Measurements from ENCODE around the gene RPL13.

DNA sequence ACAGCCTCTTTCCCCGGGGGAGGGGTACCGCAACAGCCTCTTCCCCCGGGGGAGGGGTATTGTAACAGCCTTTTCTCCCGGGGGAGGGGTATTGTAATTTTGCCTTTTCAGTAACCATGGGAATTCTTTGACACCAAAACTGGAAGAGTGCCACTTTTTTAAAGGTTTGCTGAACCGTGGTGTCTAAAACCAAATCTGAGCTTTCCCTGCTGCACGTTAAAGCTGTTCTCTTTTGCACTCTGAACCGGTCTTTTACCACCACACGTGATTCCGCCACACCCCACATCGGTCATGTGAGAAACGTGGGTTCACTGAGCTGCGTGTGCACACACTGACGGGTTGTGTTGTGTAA, 9.3 kb upstream of the ACSF3 start:
- PRO-cap, result no peak

- PRO-cap, result no peak
Observed at GRCh38 chr16:89114313-89114945, 20.8 kb downstream of the ACSF3 start.

- PRO-cap, result no peak
Observed at GRCh38 chr16:89200588-89201023, 269 bp upstream of the SLC22A31 start.

GRCh38 chr16:89266999-89267457, 49.5 kb downstream of the ZNF778 start:
- PRO-cap, result no peak

DNA sequence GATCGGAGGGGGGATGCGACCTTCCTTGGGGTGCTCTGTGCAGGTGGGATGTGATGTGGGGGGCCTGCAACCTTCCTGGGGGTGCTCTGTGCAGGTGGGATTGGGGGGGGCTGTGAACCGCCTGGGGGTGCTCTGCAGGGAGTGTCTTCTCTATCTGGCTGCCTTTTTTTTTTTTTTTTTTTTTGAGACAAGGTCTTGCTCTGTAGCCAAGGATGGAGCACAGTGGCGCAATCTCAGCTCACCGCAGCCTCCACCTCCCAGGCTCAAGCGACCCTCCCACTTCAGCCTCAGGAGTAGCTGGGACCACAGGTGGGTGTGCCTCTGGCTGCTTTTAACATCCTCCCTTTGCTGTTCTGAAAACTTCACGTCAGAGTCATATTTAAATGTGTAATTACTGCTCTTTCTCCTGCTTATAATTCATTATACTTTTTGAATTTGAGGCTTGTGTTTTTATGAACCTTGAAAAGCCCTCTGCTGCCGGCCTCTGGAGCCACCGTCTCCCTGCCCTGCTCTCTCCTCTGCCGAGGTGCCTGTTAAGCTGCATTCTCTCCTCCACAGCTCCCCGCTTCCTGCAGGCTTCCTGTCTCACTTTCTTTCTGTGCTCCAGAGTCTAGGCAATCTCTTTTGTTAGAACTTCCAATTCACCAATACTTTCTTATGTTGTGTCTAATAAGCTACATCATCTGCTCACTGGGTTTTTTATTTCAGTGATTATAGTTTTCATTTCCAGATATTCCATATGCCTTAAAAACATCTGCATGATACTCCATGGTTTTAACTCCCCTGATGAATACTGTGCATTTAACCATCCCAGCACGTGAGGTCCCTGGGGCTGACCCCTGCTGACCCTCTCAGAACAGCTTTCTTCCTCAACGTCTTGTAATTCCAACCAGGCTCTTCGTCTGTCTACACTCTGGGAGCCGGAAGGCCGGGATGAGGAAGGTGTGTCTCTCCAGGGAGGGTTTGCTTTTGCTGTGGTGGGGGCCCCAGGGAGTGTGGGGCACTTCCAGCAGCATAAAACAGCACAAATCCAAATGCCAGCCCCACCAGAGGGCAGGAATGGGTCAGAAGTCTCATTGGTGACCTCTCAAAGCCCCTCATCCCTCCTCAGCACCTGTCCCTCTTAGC, 78.7 kb downstream of the ZNF778 start:
- PRO-cap, result no peak

- PRO-cap, result no peak
Observed at GRCh38 chr16:89316069-89316791, 98.7 kb downstream of the ZNF778 start.

DNA sequence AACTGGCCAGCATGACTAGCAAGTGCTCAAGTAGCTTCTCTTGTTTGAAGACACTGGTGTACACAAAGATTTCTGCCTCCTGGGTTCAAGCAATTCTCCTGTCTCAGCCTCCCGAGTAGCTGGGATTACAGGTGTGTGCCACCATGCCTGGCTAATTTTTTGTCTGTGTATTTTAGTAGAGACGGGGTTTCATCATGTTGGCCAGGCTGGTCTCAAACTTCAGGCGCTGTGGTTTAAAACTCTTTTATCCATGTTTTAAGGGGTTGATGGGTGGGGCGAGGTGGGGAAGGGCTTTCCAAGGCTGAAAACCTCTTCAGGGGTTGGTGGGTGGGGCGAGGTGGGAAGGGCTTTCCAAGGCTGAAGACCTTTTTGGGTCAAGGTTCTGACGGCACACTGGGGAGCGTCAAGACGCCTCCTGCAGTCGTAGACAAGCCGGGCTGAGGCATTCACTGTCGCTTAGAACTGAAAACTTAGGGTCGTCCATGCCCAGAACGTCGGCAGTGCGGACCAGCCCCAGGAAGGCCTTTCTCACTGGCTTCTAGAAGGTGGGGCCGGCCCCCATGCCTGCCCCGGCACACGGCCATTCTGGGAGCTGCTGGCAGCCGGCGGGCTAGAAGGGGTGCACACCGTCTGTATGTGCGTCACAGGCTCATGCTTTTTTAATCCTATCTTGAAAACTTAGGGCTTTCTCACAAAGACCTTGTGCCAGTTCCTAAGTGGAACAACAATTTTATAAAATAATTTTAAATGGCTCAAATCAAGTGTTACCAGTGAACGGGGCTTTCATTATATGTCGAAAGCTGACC, 111.6 kb downstream of the ANKRD11 start:
- PRO-cap, result no peak

DNA sequence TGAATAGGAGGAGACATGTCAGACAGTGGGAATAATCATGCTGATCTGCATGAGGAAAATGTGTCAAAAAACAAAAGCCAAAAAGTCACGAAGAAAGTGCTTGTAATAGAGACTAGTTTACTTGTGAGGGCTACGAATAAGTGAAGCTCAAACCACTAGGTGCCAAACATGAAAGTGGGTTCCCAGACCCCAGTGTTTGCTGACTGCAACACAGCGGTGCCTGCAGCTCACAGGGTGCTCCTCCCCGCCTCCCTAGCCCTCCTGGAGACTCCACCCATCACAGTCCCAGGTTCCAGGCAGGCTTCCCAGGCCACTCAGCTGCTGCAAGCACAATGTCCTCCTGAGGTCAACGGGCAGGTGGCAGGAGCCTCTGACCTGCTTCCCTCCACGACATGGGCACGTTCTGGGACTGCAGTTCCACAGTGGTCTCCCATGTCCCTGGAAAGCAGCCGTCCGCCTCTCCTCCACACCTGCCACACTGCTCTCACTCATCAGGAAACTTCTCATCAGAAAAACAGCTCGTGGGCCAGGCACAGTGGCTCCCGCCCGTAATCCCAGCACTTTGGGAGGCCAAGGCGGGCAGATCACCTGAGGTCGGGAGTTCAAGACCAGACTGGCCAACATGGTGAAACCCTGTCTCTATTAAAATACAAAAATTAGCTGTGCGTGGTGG, 96.4 kb downstream of the ANKRD11 start:
- PRO-cap, result no peak

DNA sequence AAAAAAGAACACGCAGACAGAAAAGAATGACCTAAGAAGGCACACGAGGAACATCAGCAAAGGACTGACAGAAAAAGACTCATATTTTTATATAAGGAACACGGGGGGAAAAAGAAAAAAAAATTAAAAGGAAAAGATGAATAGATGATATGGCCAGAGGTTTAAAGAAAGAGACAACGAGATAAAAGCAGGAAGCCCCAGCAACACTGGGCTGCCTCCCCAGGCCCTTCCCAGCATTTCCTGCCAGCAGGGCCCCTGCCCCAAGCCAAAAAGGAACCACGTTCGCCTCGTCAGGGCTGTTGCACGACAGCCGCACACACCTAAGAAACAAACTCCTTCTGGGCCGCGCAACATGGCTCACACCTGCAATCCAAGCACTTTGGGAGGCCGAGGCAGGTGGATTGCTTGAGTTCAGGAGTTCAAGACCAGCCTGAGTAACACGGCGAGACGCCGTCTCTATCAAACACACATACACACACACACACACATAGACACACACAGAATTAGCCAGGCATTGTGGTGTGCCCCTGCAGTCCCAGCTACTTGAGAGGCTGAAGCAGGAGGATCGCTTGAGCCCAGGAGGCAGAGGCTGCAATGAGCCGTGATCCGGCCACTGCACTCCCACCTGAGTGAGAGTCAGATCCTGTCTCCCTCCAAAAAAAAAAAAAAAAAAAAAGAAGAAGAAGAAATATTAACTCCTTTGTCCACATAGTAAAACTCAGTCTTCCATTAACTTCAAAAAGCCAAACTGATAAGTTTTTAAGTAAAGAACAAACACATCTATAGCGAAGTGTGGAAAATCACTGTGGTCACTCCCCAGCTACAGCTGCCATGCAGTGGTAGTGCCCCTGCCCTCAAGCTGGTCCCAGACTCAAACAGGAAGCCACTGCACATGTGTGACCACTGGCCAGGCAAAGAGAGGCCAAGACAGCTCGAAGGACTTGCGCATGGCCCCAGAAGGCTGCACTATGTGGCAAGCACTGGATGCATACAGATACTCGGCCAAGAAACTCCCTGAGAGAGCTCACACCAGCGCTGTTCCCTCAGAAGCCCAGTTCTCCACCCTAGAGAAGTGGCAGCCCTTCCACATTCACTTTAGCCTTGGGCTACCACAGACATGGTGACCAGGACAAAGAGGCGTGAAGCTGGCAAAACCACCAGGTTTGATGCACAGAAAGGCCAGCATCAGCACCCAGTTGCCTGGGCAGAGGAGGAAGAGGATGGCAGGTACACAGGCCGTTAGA, 82.7 kb downstream of the ANKRD11 start:
- PRO-cap, result no peak

DNA sequence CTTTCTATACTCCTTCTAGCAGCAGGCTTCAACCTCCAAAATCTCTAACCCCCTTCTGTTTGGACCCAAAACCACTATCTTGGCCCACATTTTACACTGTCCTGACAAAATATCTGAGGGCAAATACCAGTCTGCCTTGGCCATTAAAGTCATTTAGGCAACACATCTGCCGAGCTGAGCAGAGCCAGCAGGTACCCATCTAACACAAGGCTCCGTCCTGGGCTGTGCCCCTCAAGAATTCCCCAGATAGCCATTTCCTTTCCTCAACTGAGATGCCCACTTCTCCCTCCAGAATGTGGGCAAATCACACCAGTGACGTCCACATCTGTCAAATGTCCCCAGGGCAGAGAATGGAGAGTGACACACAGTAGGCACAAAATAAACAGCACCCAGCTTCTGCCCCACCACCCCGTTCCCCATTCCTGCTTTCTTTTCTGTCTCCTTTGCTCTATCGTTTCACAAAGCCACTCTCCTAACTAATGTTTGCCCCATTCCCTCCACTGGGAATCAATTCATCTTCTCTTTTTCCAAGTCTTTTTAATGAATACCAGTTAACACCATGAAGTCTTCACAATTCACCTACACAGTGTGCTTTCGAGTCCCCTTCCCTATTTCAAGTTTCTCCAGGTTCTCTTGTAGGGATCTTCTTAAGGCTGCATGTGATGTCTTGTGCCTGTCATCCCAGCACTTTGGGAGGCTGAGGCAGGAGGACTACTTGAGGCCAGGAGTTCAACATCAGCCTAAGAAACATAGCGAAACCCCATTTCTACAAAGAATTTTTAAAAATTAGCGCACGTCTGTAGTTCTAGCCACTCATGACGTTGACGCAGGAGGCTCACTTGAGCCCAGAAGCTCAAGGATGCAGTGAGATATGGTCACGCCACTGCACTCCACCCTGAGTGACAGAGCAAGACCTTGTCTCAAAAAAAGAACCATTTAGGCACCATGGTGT, 9.4 kb downstream of the ANKRD11 start:
- PRO-cap, result no peak

DNA sequence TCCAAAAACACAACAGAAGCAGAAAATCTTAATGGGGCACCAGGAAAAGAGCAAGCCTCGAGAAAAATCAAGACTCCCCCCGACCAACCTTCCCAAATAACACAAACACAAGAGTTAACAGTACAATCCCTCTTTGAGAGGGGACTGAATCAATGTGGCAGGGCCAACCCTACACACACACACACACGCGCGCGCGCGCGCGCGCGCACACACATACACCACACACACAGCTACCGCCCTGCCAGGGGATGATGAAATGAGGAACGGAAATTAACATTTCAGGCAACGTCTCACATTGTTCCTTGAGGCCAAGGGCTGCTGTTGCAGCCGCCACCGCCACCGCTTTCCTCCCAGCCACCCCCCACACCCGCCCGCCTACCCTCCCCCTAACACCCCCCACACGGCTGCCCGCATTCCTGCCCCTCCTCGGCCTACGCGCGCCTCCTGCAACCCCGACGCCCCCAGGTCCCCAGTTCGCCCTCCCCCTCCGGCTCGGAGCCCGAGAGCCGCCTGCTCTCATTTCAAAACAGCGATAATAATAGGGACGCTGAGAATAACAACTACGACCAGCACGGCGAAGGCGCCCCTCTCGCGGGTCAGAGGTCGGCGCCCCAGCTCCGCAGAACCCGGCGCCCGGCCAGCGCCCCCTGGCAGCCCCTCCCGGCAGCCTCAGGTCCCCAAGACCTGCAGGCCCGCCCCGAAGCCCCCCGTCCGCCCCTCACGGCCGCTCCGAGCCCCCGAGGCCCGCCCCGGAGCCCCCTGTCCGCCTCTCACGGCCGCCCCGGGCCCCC, 1.1 kb downstream of the ANKRD11 start:
- PRO-cap, result bidirectional peak, plus-strand start at position 413 of the sequence, minus-strand start at position 187 of the sequence; unidirectional peak, plus-strand start at position 550 of the sequence

DNA sequence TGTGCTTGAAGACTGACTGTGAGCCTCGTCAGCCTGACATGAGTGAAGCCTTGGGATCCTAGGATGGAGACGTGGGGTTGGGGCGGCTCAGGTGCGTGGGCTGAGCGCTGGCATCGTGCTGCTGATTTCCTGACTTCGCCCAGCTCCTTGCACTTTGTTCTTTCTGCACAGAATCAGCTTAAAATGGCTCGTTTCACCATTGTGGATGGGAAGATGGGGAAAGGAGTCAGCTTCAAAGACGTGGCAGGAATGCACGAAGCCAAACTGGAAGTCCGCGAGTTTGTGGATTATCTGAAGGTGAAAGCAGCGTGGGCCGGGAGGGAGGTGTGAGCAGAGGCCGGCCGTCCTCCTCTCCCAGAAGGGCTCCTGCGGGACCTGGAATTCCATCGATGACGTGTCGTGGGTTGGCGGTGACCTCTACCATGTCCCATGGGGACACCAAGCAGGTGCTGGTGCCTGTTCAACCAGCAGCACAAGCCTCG, 22.4 kb downstream of the SPG7 start:
- PRO-cap, result no peak

DNA sequence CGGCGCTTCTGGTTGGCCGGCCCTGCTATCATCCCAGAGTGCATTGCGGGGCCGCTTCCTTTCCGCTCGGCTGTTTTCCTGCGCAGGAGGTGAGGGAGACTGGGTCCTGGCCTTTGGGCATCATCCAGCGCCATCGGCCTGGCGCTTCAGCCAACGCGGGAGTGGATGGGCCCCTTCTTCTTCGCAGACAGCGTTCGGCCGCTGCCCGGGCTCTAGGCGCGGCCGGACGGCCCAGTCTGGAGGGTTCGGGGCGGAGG, at the start of gene RPL13:
Gene RPL13 (plus strand): TSS at position 59 of the 257 bp plus-strand sequence.
- PRO-cap, result bidirectional peak, plus-strand start at position 59 of the sequence, minus-strand start outside the sequence

DNA sequence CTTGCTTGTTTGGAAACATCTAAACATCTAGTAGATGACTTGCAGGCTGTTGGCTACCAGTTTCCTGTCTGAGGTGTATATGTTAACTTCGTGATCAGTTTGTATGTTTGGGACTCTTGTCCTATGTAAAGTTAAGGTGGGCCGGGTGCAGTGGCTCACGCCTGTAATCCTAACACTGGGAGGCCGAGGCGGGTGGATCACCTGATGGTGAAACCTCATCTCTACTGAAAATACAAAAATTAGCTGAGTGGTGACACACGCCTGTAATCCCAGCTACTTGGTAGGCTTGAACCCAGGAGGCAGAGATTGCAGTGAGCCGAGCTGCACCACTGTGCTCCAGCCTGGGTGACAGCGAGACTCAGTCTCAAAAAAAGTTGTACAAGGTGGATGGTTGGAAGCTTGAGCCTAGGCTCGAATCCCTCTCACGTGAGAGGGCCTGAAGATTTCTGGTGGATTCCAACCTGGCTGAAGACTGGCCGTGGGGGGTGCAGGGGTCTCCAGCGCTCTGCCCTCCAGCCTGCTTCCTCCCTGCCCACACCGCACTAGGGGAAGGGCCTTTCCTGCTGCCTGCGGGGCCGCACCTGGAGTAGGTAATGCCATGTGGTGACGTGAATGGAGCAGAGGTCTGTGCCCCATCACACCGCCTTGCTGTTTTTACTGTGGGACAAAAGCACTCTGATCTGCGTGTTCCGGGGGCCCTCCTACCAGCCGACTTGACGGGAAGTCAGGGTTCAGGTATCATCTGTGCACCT, 4.0 kb downstream of the RPL13 start:
- PRO-cap, result no peak

GRCh38 chr16:89613819-89614030, 283 bp downstream of the DPEP1 start:
- PRO-cap, result no peak

DNA sequence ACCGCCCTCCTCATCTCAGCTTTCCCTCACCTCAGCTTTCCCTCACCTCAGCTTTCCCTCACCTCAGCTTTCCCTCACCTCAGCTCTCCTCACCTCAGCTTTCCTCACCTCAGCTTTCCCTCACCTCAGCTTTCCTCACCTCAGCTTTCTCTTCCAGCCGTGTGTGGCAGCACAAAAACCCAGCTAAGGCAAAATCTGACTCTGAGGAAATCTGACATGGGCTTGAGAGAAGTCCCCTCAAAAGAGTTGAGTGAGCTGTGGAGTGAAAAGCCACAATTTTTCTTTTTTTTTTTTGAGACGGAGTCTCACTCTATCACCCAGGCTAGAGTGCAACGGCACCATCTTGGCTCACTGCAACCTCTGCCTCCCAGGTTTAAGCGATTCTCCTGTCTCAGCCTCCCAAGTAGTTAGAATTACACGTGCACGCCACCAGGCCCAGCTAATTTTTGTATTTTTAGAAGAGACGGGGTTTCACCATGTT, 2.1 kb downstream of the CHMP1A start:
- PRO-cap, result no peak

GRCh38 chr16:89672536-89673017, 13.9 kb upstream of the CDK10 start:
- PRO-cap, result no peak

GRCh38 chr16:89712171-89712968, 8.3 kb downstream of the VPS9D1 start:
- PRO-cap, result no peak

- PRO-cap, result no peak
Observed at GRCh38 chr16:89971027-89971911, 22.7 kb downstream of the DEF8 start.

DNA sequence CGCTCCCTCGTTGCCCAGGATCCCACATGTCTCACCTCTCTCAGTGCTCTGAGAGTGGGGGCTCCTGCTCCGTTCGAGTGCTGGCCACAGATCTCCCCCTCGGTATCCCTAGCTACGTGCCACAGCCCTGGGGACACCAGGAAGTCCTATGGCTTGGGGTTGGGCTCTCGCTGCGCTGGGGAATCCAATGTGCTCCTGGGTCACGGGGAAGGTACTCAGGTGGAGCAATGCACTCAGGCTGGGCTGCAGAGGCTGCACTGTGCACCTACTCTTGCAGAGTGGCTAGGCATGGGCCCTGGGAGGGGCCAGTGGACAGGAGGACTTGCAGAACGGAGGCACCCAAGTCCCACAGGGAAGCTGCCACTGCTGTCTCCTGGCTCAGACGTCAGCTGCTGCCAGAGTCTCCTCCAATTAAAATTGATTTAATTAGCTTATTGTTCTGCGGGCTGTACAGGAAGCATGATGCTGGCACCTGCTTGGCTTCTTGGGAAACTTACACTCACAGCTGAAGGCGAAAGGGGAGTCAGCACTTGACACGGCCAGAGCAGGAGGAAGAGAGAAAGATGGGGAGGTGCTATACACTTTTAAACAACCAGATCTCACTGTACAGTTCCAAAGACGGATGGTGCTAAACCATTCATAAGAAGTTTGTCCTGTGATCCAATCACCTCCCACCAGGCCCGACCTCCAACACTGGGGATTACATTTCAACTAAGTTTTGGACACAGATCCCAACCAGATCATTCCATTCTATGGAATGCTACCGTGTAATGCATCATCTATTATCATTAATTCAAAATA, 1.3 kb upstream of the PRDM7 start:
- PRO-cap, result no peak

All from SP-49 (cell line).